Smooth muscle cell (in vitro differentiated cells): ENCODE measurements around a stretch of chr15.

GRCh38 chr15:99574022-99574340, 8.2 kb downstream of the MEF2A start:
- RAMPAGE, long total RNA = no peak

GRCh38 chr15:99620213-99620555, 54.4 kb downstream of the MEF2A start:
- RAMPAGE, long total RNA = no peak

GRCh38 chr15:99630599-99631105, 64.9 kb downstream of the MEF2A start:
- RAMPAGE, long total RNA = no peak

DNA sequence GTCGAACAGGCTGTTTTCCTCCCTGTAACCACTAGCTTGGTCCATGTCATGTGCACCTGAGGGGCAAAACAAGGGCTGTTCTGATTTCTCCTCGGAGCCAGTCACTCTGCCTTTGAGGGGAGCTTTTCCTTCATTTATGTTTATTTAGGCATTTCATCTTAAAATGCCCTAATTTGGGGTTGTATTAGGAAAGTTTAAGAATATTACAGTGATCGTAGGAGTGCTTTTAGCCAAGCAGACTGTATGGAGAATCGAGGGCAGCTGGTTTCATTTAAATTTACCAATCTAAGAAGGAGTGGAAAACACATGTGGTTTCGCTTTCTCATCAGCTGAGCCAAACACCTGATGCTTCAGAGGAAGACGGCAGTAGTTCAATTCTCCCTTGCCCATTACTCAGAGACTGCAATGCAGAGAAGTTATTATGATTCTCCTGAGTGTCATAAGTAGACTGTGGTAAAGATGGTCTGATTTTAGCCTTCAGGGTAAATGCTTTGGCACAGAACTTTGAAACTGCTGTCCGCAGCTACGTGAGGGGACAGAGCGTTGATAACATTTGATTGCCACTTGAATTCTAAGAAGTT, 25.8 kb downstream of the LYSMD4 start:
- RAMPAGE, long total RNA = no peak

- RAMPAGE, long total RNA = no peak
Measured at GRCh38 chr15:99915889-99916363, 182.7 kb upstream of the LYSMD4 start.

- RAMPAGE, long total RNA = no peak
Measured at GRCh38 chr15:100211983-100212603, 129.7 kb downstream of the ADAMTS17 start.

DNA sequence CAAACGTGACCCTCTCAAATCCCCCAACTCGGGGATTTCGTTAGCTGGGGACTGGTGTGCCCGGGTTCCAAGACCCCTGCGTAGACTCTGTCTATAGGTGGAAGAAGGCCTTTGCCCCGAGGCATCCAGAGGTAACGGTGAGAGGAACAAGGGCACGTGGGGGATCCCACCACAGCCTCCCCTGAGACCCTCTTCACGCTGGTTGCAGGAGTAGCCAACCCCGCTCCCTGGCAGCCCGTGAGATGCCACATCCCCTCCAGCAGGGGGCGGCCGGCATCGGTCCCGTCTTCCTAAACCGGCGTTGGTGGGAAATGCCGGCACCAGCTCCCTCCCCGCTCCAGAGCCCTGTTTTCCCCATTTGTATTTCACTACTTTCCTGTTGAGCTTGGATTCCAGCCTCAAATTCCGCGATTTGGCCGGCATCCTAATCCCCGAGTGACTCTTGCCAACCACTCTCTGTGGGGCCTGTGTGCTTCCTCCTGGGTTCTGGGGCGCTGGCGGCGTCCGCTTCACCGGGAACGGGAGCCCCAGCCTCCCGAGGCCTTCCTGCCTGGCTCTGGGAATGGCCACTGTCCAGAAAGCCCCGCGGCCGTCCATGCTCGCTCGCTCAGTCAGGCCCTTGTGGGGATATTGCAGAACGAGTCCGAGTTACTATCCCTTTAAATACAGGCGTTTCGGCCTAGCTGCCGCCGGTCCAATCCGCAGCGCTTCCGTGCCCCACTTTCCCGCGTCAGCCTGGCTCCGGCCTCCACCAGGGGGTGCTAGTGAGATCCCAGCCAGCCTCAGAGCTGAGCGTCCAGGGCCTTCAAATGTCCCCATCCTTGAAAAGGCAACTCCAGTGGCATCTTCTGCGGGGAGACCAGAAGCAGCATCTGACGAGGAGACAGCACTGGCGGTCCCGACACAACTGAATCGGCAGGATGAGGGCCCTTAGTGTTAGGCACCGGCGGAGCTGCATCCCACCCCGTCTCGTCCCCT, 8.1 kb upstream of the ADAMTS17 start:
- RAMPAGE, long total RNA = no peak

GRCh38 chr15:100372655-100373162, 30.9 kb upstream of the ADAMTS17 start:
- RAMPAGE, long total RNA = no peak

- RAMPAGE, long total RNA = no peak
Measured at GRCh38 chr15:101198732-101199244, 53.1 kb downstream of the CHSY1 start.

DNA sequence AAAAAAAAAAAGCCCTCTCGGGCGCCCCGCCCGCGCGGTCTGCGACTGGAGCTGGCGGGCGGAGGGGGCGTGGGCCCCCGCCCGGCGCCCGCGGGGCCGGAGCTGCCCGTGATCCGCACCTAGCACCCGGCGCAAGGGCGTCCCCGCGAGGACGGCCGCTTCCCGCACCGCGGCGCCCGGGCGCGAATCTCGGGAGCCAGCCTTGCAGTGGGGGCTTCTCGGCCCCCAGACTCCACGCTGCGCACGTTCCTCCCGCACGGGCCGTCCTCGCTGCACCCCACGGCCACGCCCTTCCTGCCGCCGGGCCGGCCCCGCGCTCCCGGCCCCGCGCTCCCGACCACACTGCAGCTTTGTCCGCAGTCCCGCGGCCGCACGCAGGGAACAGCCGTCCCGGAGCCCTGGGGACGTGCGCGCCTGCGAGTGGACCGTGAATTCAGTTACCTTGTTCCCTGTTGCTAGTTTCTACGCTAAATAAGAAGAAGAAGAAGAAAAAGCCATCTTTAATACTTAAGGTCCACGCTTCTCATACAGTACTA, 302 bp upstream of the CHSY1 start:
- RAMPAGE, long total RNA = no peak

DNA sequence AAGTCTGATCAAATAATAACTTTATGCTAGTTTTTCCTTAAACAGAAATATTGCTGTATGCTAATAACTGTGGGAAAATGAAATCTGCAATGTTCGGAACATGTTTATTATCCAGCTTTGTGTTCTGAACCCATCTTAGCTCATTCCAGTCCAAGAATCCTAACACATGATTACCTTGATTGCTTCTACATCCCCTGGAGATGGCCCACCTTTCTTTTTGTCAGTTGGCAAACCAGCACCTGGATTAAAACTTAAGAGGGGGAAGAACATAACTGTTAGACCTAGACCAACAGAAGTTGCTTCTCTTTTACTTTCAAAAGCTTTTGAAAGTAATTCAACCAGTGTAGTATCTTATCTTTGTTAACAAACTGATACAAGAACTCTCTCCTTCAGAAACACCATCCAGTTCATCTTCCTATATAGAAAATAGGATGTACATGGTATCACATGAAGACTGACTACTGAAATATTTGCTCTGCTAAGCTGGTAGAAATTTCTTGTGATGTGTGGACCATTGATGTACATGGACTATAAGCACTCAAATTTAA, 8.3 kb upstream of the SELENOS start:
- RAMPAGE, long total RNA = no peak

DNA sequence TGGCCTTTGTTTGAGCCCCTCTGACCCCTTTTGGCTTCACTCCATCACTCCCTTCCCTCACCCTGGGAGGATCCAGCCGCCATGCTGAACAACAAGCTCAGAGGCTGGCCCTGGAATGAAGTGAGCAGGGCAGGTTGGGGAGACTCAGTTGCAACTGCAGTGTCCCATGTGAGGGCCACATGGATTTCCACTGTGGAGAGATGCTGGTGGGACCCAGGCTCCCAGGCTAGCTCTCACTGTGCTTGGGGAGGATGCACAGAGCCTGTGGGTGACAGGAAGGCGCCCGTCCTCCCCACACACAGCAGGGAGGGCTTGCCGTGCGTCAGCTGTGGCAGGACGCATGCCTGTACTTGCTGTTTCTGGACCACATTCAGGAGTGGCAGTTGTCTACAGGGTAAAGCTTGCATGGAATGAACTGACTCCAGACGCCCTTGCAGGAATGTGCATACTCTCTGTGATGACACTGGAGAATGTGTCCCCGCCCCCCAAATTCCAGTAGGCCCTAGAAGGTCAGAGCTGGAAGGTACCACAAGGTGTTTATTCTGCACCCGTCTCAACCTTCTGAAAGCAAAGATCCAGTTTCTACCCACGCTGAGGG, 63.8 kb upstream of the SNRPA1 start:
- RAMPAGE, long total RNA = no peak

DNA sequence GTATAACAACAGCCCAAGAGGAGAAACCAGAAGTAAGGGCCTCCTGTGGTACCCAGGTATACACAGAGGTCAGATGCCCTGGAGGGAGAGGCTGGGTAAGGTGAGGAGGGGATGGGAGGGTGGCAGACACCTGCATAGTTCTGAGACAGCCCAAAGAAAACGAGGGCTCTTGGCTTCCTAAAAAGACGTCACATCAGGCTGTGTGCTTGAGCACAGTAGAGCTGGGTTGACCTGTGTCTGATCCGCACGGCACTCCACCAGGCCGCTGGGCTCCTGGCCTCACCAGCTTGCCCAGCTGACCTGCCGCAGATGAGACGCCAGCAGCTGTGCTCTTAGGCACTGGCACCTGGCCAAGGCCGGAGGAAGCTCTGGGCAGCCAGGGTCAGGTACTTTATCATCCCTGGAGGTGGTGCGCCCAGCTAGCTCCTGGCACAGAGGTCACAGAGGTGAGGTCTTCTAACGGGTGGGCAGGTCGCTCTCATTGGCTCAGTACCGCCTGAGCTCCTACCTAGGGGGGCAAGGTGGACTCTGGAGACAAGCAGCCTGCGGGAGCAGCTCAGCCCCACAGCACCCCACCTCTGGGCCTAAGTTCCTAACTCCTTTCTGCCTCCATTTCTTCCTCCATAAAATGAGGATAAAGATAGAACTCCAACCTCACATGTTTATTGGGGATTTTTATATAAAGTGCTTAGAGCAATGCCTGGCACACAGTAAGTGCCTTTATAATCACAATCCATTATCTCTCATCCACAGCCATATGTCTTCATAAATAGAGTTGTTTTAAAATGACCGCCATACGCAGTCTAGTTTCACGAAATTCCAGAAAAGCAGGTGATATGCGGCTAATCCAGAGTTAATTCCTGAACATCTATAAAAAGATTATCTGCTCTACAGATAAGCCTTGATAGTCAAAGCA, 82.1 kb upstream of the SNRPA1 start:
- RAMPAGE, long total RNA = no peak

- RAMPAGE, long total RNA = no peak
Measured at GRCh38 chr15:101443878-101444516, 45.5 kb downstream of the PCSK6 start.

GRCh38 chr15:101495128-101495750, 5.7 kb upstream of the PCSK6 start:
- RAMPAGE, long total RNA = no peak

DNA sequence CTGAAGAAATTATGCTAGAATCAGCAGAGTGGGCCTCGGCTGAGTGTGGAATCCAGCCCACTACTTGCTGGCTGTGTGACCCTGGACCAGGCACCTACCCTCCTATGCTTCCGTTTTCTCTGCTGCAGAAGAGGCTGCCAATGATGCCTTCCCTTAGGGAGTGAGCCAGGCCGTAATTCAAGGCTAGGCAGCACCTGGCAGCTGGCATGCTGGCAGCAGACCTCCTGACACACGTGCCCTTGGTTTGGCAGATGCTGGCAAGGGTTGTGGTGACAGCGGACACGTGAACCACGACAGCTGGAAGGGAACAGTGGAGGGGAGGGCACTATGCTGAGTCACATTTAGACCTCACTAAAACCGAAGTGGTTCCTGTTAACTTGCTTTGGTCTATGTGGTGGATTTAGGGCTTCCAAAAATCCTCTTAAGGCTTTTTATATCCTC, 10.4 kb upstream of the PCSK6 start:
- RAMPAGE, long total RNA = no peak

GRCh38 chr15:101501587-101502369, 12.3 kb upstream of the PCSK6 start:
- RAMPAGE, long total RNA = no peak

- RAMPAGE, long total RNA = no peak
Measured at GRCh38 chr15:101640960-101641513, 11.1 kb downstream of the TM2D3 start.

GRCh38 chr15:101697011-101697598, 27.2 kb downstream of the TARS3 start:
- RAMPAGE, long total RNA = no peak